ENCODE results near the gene GLMN.

- PRO-cap, 2 experiments = no peak in any of the 2 experiments
These were observed 52.6 kb downstream of the ZNF644 start for GRCh38 chr1:90969057-90969832.

DNA sequence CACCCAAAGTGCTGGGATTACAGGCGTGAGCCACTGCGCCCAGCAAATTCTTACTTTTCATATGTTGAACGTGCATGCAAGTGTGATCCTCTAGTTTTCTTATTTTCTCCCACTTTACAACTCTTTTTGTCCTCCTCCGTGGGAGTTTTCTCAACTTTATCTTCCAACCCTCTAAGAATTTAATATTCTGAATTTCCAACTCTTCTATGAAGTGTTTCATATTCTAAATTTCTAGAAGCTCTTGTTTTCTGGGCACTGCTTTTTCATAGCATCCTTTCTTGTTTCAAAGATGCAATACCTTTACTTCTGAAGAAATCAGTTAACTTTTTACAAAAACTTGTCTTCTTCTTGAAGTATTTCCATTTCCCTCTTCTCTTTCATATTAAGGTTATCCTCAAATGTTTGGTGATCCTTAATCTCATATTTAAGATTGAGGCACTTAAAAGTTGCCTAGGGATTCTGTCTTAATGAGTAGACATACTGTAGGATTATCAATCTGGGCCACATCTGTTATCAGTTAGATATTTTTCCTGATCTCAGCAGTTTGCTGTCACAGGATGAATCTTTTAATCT lies 14.3 kb downstream of the ZNF644 start:
- PRO-cap, 2 experiments = no peak in any of the 2 experiments

DNA sequence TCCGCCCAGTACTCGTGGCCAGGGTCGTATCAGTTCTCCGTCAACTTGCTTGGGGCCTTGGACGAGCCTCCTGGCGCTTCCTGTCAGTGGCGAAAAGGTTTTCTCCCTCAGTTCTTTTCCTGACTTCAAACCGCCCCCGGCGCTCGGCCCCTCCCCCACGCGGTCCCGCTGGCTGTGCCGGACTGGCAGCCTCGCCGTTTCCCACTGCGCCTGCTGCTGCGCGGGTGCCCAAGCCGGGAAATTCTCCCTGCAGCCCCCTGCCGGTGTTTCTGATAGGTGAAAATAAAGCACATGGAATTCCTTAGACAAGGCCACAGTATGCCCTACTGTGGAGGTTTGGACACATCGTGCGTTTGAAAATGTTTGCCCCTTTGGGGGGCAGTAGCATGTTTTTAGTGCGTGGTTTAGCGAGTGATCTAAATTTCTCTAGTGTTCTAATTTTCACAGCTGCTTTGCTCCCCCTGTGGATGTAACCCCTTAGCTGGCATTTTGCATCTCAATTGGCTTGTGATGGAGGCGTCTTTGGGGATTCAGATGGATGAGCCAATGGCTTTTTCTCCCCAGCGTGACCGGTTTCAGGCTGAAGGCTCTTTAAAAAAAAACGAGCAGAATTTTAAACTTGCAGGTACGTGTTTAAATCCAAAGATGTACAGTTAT lies 684 bp downstream of the CDC7 start:
- PRO-cap, 2 experiments = peak in 1 of 2 experiments; most common minus-strand start position 203 of the sequence (in 1)

GRCh38 chr1:91582603-91582956 lies 81.9 kb downstream of the CDC7 start:
- PRO-cap, 2 experiments = no peak in any of the 2 experiments

- PRO-cap, 2 experiments = no peak in any of the 2 experiments
These were observed 173.7 kb downstream of the TGFBR3 start for GRCh38 chr1:91712137-91712799.

DNA sequence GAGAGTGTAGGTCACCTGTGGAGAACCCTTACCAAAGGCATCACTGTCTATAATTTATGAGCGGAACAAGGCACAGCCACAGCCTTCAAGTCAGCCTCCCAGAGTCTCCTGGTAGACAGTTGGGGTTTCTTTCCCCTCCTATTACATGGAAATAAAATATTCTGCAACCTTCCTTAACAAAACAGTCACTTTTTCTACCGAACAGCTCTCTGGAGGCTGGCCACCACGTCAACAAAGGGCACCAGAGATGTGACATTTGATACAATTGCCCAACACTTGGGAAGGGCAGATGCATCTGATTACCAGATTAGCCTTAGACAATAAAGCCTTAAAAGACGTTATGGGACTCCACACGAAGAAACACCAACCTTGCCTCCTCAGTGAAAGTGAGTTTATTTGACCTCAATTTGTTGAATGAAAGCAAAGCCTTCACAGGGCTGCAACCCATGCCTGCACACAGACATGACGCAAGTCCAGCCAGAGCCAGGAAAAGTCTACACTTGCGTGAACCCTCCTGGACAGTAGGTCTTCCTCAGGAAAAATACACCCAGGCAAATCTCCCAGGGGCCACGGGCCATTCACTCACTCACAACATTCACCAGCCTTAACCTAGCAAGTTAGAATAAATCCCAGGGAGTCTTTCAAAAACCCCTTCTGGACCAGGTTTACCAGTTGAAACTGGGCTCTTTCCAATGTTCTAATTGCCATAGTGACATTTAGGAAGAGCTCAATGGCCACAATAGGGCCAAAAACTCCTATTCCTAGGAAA lies 136.1 kb downstream of the TGFBR3 start:
- PRO-cap, 2 experiments = no peak in any of the 2 experiments

- PRO-cap, 2 experiments = no peak in any of the 2 experiments
These were observed 58.1 kb downstream of the TGFBR3 start for GRCh38 chr1:91827677-91828432.

- PRO-cap, 2 experiments = no peak in any of the 2 experiments
These were observed 1.7 kb downstream of the TGFBR3 start for GRCh38 chr1:91884206-91884644.

GRCh38 chr1:91884645-91885803 lies 927 bp downstream of the TGFBR3 start:
- PRO-cap, 2 experiments = no peak in any of the 2 experiments

DNA sequence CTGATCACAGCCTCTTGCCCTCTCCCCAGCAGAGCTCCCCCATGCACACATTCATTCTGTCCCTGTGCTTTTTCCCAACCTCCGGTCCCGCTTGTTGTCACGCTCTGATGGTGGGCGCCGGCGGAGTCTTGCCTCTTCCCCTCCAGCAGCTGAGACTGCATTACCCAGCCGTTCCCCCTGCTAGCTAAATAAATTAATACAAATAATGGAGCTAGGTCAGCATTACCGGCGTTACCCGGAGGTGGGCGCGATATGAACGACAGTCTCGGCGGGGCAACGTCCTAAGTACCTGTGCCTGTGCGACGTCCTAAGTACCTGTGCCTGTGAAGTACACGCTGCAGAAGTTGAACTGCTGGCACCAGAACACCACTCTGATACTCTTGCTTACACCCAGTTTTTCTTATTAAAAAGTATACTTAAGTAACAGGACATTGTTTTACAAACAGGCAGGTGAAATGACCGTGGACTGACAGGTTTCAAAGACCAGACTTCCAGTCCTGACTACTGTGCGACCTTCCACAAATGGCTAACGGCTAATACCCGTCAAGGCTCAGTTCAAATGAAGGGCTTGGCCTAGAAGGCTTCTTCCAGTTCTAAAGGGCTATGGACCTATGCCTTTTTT lies 781 bp upstream of the TGFBR3 start:
- PRO-cap, 2 experiments = no peak in any of the 2 experiments

DNA sequence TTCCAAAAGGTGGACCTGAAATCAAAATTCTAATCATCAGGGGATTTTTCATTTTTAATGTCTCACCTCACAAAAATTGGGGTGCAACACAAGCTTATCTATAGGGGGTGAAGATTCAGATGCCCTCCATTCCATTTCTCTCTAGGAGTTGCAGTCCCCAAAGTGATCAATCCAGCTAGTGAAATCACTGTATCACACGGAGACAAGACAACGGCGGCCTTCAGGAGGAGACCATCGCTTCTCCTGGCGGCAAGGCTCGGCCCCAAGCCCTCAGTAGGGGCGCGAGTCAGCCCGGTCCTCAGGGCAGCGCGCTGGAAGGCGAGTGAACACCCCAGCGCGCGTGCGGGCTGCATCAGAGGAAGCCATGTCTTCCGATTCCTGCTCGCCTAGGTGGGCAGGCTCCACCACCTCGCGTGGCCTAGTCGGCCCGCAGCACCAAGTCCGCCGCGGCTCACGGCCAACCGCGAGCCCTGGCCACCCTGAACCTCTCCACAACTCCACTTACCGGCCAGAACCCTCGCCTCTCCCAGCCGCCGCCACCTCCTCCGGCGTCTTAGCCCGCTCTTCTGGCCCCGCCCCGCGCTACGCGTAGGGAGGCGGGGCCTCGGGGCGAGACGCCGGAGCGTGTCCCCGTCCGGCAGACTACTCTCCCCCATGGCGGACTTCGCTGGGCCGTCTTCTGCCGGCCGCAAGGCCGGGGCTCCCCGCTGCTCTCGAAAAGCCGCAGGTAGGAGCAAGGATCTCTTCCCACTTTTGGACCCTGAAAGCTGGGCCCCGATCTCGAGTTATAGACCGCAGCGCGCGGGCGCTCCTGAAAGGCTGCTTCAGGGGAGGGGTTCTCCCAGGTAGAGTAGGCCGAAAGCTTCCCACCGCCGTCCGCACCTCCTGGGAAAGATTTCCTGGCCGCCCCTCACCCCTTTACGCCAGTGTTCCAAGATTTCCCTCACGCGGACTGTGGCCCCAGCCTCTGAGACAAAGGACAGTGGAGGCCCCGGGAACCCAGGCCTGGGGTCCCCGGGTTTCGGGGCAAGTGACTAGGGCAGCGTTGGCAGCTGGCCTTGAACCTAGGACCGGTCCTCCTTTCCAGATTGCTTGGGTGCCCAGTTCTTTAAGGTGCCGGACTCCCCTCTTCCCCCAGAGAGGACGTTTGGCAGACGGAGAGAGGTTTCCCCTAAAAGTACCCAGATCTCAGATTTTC lies at the start of gene GLMN:
TSS of gene GLMN (minus strand) at position 568 of the 1,198 bp plus-strand sequence.
- PRO-cap, 2 experiments = peak in 2 of 2 experiments; most common plus-strand start position 640 of the sequence (in 2); most common minus-strand start position 555 of the sequence (in 1)

DNA sequence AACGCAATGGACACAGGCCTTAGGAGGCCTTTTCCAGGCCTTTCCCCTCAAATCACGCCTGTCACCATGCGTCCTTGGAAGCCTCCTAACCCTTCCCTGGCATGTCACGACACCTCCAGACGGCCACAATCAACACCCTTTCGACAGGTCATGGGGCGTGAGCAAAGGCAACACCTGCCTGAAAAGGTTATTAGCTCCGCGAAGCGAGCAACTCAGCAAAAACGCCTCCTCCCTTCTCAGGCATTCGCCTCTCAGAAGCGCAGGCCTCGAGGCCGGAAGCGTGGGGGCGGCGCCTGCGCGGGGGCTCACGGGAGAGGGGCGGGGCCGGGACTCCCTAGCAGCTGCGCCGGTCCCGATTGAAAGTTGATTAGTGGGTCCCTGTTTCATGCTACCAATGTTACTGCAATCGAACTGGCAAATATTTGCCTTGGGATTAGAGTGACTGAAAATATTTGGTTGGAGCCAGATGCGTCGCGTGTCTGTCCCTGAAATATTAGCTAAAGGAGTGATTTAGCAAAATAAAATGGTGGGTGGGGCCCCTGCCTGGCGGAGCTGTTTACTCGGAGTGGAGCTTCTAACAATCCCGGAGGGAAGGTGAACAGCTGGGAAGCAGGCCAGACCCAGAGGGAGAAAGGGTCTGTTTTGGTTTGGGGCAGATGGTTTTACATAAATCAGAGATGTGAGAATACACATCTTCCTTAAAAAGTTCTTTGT lies 44.9 kb downstream of the GFI1 start:
- PRO-cap, 2 experiments = no peak in any of the 2 experiments

DNA sequence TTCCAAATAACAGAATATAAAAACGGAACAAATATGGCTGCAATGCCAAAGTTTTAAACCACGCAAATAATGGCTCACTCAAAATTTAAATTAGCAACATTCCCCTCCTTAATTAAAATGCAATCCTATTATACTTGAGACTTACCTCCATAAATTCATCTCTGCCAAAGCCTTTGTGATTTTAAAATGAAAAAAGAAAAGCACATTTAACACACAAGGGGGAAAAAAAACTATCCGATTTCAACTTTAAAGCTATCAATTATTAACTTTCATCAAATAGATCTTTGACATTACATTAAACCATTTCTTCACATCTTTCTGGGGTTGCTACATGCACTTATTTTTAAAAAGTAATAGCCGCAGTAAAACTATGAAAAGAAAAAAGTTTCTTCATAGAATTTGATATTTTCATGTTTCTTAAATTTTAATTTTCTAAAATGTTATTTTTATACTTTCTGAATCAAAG lies 71.0 kb downstream of the EVI5 start:
- PRO-cap, 2 experiments = peak in 2 of 2 experiments; most common plus-strand start position 311 of the sequence (in 2)

DNA sequence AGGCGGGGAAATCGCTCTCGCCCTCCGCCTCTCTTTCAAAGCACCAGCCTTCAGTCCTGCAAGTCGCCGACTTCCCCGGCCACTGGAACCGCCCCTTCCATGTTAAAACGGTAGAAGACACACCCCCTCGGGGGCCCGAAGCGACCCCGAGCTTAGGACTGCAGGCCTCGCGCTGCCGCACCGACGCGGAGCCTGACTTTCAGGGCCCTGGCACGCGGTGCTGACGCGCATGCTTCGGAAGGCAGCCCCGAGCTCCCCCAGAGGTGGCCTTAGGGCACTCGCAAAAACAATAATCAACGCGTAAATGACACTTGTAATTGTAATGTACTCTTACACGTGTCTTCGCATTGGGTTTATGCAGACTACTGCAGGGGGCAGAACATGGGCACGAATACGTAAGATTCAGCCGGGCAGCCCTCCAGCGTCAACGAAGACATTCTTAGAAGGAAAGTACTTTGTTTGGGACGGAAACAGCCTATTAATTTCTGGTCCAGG lies 378 bp upstream of the EVI5 start:
- PRO-cap, 2 experiments = peak in 1 of 2 experiments; most common plus-strand start position 53 of the sequence (in 1); most common minus-strand start position 37 of the sequence (in 1)

GRCh38 chr1:92836867-92837771 lies 5.3 kb downstream of the RPL5 start:
- PRO-cap, 2 experiments = no peak in any of the 2 experiments

DNA sequence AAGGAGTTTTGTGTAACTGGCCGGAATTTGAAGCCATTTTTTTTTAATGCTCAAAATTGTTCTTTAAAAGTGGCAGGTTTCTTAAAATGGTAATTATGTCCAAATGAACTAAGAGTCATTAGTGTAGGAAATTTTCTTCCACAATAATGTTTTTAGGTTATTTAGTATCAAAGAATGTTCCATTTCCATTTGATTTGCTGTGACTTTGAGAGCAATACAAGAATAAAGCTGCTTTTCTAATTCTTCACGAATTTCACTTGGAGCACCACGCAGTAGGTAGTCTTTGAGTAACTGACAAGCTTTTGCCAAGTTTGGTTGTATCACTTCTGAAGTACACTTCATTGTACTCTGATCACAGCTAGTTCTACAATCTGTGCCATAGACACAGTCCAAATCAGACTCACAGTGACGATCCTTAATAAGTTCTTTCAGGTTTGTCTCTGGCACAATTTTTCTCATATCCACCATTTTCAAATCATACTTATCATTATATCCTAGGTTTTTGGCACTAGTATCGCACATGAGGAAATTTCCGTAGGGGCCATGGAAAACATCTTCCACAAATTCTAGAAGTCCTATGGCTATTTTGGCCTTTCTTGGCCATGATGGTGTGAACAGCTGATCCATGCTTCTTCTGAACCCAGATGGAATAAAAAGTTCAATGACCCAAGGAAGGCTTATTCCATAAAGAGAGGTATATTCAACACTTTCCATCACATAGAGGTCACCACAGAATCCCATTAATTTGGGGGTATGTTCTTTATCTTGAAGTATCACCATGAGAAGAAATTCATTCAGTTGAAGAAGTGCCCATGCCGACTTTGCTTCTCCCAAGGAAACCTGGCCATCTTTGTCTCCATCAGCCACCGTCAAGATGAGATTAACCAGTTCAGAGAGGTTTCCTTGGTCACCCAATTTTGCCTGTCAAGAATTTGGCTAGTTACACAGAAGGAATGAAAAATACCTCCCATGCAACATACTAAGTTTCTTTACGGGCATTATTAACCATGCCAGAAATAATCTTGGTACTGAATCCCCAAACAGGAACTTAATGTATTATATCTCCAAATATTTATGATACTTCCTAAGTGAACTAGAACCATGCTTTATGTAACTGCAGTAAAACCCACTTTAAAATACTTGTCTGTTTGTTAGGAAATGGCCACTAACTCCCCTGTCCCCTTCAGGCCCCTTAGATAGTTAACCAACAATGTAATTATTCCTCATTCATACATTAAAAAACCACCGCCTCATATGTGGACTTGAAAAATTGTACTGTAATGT lies 11.9 kb downstream of the RPL5 start:
- PRO-cap, 2 experiments = no peak in any of the 2 experiments

DNA sequence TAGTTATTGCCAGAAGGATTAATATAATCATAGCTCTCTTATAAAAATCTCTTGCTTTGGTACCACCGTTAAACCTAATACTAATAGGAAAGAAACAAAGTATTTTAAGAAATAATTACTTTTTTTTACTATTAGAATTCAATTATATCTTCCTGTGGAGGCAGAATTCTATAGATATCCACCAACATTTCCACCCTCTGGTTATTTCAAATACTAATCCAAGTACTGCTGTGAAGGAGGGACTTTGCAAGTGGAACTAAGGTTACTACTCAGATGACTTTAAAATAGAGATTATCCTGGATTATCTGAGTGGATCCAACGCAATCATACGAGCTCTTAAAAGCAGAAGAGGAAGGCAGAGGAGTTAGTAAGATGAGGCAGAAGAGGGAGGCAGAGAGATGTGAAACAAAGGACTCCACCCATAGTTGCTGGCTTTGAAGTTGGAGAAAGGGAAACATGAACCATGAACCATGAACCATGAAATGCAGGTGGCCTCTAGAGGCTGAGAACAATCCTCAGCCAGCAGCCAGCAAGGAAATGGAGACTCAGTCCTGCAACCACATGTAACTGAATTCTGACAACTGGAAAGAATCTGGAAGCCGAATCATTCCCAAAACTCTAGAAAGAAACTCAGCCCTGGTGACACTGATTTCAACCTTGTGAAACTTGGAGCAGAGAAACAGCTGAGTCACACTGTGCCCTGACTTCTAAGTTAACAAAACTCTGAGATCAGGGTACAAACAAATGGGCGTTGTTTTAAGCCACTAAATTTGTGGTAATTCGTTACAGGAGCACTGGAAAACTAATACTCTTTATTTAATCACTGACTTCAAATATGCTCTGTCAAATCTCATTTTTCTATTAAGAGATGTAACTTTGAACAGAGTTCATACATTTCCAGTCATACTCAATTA lies 10.2 kb downstream of the DIPK1A start:
- PRO-cap, 2 experiments = no peak in any of the 2 experiments

DNA sequence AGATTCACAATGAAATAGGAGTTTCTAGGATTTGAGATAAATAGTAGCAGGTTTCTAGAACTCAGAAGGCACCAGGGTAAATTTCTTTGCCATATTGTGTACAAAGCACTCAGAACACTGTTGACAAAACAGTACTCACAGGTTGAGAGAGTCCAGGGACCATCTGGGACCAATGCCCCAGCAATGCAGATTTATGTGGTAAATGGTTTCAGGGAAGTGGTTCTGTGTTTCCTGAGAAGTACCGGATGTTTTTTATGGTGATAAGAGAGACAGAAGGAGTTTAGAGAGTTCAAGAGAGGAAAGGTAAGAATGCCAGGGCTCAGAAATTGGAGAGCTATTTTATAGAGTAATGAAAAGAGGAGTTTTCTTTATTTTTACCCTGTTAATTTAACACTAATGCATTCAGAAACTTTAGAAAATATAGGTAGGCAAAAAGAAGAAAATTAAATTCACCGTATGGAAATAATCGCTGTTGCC lies 29.6 kb upstream of the DIPK1A start:
- PRO-cap, 2 experiments = no peak in any of the 2 experiments

- PRO-cap, 2 experiments = no peak in any of the 2 experiments
These were observed 45.6 kb downstream of the MTF2 start for GRCh38 chr1:93124387-93125308.

- PRO-cap, 2 experiments = no peak in any of the 2 experiments
These were observed 48.8 kb downstream of the TMED5 start for GRCh38 chr1:93131156-93132116.